ENCODE data around the gene VAMP3.

DNA sequence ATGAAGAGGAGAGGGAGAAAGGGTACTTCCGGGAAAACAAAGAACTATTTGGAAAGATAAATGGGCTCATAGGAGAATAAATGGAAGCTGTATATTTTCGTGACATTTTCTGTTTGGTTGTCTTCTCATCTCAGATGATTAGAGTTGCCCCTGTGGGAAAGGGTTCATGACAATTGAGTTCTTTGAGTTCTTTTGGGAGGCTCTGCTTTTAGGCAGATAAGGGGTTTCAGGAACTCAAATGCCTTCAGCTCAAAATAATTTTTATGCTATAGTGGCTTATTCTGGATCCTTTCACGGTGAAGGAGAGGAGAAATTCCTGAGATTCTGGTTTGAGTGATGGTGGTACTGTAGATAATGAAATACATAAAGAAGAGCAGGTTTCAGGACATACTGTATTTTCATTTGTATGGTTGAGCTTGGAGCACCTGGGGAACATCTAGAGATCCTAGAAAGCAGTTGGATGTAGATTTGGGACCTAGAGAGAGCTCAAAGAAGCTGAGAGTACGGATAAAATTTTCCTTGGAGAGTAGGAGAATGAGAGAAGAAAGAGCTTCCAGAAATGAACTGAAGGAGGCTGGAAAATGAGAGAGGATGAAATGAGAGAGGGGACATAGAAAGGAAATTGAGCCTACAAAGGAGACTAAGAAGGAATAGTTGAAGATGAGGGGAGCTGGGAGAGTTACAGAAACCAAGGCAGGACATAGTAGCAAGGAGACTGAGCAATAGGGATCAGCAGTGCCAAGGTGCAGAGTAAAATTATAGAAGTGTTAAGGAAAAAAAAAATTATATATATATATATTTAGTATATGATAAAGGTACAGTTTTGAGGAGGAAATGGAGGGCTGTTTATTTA lies 63.8 kb downstream of the CAMTA1 start:
- PRO-cap, 3 experiments = no peak in any of the 3 experiments
- RAMPAGE, long total RNA = no peak
- RRBS, 2 experiments = no CpG with 5 or more reads among the region's 4 CpGs

DNA sequence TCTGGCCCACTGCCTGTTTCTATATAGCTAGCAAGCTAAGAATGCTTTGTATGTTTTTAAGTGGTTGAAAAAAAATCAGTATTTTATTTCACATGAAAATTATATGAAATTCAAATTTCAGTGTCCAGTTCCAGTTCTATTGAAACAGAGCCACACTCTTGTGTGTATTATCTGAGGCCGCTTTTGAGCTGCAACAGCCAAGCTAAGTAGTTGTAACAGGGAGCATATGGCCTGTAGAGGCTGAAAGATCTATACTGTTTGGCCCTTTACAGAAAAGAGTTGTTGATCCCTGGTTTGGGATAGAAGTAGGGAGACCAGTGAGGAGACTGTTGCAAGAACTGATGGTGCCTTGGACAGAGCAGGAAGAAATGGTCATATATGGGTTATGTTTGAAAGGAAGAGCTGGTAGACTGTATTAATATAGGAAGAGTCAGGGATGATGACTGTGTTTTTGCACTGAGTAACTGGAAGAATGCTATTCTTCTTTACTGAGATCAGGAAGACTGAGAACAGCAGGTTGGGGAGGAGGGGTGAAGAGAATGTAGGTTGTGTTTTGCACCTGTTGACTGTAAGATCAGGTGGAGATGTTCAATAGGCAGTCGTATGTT lies 96.9 kb downstream of the CAMTA1 start:
- PRO-cap, 3 experiments = no peak in any of the 3 experiments
- RAMPAGE, long total RNA = no peak
- RRBS, 2 experiments = no CpG with 5 or more reads among the region's 2 CpGs

GRCh38 chr1:6912585-6913013 lies 127.3 kb downstream of the CAMTA1 start:
- PRO-cap, 3 experiments = no peak in any of the 3 experiments
- RAMPAGE, long total RNA = no peak
- RRBS, 2 experiments = no CpG with 5 or more reads among the region's 10 CpGs

- PRO-cap, 3 experiments = peak in 1 of 3 experiments; most common minus-strand start chr1:7388411 (in 1)
- RAMPAGE, long total RNA = no peak
- RRBS, 2 experiments = 11% methylated on average over 7 of the region's 30 CpGs; no CpG with 5 or more reads in 1 of the 2 experiments
Measured at GRCh38 chr1:7388125-7389233, 382.6 kb upstream of the VAMP3 start.

DNA sequence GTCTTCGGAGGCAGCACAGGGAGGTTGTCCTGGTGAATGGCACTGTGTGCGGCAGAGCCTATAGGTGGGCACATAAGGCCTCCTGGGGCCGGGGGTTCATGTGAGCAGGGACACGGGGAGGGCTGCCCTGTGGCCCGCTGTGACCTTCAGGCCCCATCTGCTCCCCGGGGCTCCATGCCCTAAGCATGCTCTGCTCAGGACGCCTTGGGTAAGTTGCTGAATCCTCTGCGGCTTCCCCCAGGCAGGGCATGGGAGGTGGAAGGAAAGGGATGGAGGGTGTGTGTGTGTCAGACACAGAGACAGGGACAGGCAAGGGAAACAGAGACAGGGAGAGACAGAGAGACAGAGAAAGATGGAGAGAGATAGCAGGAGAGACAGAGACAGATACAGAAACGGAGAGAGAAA lies 308.1 kb upstream of the VAMP3 start:
- PRO-cap, 3 experiments = no peak in any of the 3 experiments
- RAMPAGE, long total RNA = no peak
- RRBS, 2 experiments = 74% methylated on average over 4 of the region's 9 CpGs

GRCh38 chr1:7491039-7492224 lies 279.7 kb upstream of the VAMP3 start:
- PRO-cap, 3 experiments = no peak in any of the 3 experiments
- RAMPAGE, long total RNA = no peak
- RRBS, 2 experiments = 42 to 76% methylated on average over 3 of the region's 27 CpGs

DNA sequence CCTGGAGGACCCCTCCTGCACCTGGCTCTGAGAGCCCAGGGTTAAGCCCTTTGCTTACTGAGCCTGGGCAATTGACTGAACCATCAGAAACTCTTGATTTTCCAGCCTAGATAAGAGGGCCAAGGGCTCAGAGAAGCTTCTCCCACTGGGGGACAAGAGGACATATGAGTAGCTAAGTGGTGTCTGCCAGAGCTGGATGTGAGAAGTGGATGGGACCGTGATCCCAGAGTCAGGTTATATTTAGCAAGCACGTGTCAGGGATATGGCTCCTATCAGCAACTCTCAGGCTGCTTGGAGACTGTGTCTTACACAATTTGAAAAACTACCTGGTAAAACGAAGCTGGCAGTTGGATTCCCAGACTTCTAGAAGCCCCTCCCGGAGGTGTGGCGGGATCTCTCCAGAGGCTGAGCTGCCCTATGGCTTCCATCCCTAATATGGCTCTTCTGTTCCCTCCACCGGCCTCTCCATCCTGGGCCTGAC lies 253.2 kb upstream of the VAMP3 start:
- PRO-cap, 3 experiments = peak in 1 of 3 experiments; most common minus-strand start position 207 of the sequence (in 1)
- RAMPAGE, long total RNA = no peak
- RRBS, 2 experiments = 16 to 32% methylated on average over 3 of the region's 6 CpGs

DNA sequence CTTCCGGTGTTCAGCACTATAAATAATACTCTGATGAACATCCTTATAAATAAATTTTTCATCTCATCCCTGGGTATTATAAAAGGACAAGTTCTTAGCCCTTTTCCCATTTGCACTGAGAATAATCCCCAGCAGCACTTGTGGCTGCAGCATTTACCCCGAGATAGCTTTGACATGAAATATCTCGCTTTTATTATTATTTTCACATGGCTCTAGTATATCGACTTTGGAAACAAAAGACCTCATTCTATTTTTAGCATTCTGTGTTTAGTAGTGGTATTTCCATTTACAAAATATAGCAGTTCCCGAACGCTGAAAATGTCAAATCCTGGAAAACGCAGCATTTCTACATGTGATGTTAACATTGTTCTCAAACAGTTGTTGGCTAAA lies 227.8 kb upstream of the VAMP3 start:
- PRO-cap, 3 experiments = no peak in any of the 3 experiments
- RAMPAGE, long total RNA = no peak
- RRBS, 2 experiments = no CpG with 5 or more reads among the region's 7 CpGs

GRCh38 chr1:7679100-7679348 lies 92.1 kb upstream of the VAMP3 start:
- PRO-cap, 3 experiments = no peak in any of the 3 experiments
- RAMPAGE, long total RNA = no peak
- RRBS, 2 experiments = 57% methylated on average over 1 of the region's 3 CpGs; no CpG with 5 or more reads in 1 of the 2 experiments

GRCh38 chr1:7702393-7702752 lies 68.7 kb upstream of the VAMP3 start:
- PRO-cap, 3 experiments = no peak in any of the 3 experiments
- RAMPAGE, long total RNA = no peak
- RRBS, 2 experiments = no CpG with 5 or more reads among the region's 5 CpGs

DNA sequence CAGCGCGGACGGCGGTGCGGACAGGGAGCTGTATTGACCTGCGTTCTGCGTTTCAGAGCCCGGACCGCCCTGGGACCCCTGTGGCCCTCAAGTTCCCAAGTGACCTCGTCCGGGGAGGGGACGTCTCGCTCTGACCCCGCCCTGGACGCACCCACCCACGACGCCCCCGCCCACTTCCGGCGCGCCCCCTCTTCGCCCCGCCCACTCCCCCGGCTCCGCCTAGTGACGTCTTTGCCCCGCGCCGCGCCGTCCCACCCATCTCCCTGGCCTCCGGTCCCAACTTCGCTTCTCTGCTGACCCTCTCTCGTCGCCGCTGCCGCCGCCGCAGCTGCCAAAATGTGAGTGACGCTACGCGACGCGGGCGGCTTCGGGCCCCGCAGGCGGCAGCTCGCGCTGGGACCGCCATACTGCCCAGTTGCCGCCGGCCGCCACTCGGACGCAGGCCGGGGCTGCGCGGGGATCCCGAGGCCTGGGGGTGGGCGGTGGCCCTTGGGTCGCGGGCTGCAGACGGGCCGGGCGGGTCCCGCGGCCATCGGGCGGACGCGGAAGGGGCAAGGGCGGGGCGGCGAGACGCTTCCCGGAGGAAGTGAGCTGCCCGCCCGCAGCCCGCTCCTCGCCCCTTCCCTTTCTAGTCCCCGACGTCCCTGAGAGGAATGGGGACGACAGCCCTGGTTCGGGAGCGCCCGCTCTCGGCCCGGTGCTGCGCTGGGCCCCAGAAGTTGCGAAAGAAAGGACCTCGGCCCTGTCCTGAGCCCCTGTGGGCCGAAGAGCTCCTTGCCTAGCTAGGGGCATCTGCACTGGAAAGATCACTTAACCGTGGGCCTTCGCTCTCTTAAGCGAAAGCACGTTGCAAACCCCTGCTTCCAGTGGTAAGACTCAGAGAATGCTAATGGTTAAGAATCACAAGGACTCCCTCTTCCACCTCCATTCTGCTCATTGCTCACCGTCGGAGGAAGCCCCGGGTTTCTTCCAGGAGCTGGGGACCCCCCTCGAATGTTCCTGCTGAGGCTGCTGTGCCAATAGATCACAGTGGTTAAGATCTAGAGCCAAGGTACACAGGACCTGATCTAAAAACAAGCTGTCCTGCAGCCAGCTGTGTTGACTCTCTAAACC lies at the start of gene VAMP3:
TSS of gene VAMP3 (plus strand) at position 249 of the 1,113 bp plus-strand sequence.
- PRO-cap, 3 experiments = peak in 3 of 3 experiments; most common plus-strand start position 258 of the sequence (in 3); most common minus-strand start position 132 of the sequence (in 2)
- RAMPAGE, long total RNA = start-site peak on the plus strand centred at position 273 of the sequence, 59 bp wide, 127 and 95 reads in 2 replicates
- RRBS, 2 experiments = 1 to 2% methylated on average over 50 of the region's 101 CpGs

DNA sequence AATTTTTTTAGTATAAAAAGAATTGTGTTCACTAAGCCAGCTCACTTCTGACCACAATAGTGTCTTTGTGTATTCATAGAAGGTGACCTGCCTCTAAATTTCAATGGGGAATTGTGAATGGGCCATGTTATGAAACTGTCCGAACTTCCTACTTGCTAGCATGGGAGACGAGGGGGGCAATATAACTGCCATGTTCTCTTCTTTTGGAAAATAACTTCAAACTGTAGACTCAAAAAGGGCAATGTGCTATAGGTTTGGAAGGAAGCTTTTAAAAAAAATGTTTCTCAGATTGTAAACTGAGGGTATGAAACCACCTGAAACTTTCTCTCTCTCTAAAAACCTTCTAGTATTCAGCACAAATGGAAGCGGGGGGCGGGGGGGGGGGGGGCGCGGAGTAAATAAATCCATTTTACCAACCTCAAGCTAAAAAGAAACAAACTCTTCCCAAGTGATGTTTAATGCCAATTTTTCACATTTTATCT lies 8.1 kb downstream of the ERRFI1 start:
- PRO-cap, 3 experiments = no peak in any of the 3 experiments
- RAMPAGE, long total RNA = no peak
- RRBS, 2 experiments = no CpG with 5 or more reads among the region's 6 CpGs

- PRO-cap, 3 experiments = no peak in any of the 3 experiments
- RAMPAGE, long total RNA = no peak
- RRBS, 2 experiments = no CpG with 5 or more reads among the region's 5 CpGs
Measured at GRCh38 chr1:8024768-8025395, 1.2 kb downstream of the ERRFI1 start.

DNA sequence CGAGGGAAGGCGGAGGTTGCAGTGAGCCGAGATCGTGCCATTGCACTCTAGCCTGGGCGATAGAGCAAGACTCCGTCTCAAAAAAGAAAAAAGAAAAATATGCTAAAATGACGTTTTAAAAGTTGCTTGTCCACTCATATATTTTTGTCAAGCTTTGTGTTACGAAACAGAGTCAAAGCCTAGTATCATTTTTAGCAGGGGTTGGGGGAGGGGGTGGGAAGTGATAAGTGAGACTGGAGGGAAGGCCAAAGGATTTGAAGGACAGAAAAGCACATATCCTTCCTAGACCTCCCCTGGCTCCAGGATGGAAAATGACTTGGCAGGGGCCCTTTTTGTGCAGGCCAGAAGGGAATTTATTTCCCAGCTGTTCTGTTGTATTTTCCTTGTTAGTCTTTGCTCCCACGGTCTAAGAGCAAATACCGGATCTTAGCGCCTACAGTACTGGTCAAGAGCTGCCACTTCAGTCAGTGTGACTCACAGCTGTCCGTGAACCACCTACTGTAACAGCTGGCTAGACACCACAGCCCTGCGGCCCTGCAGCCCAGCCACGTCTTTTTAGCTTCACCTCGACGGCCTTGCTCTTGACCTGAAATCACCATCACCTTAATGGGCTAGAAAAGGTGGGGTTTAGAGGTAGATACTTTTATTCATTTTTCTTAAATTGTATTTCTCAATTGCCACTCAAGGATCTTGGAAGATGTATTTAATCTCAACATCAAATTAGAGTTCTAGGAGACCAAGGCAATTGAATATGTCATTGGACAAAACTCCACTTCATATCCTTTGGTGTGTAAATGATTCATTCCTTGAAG lies 51.0 kb upstream of the ERRFI1 start:
- PRO-cap, 3 experiments = no peak in any of the 3 experiments
- RAMPAGE, long total RNA = no peak
- RRBS, 2 experiments = no CpG with 5 or more reads among the region's 16 CpGs

- PRO-cap, 3 experiments = peak in 2 of 3 experiments; most common minus-strand start chr1:8211994 (in 2)
- RAMPAGE, long total RNA = no peak
- RRBS, 2 experiments = no CpG with 5 or more reads among the region's 31 CpGs
Measured at GRCh38 chr1:8211722-8212477, 106.0 kb upstream of the SLC45A1 start.

- PRO-cap, 3 experiments = peak in 1 of 3 experiments; most common plus-strand start chr1:8217282 (in 1); most common minus-strand start chr1:8217281 (in 1)
- RAMPAGE, long total RNA = no peak
- RRBS, 2 experiments = 4% methylated on average over 46 to 49 of the region's 87 CpGs
Measured at GRCh38 chr1:8216672-8217939, 100.8 kb upstream of the SLC45A1 start.

- PRO-cap, 3 experiments = no peak in any of the 3 experiments
- RAMPAGE, long total RNA = no peak
- RRBS, 2 experiments = no CpG with 5 or more reads among the region's 5 CpGs
Measured at GRCh38 chr1:8218654-8219126, 99.2 kb upstream of the SLC45A1 start.

- PRO-cap, 3 experiments = no peak in any of the 3 experiments
- RAMPAGE, long total RNA = no peak
- RRBS, 2 experiments = no CpG with 5 or more reads among the region's 7 CpGs
Measured at GRCh38 chr1:8281729-8282179, 36.2 kb upstream of the SLC45A1 start.

GRCh38 chr1:8293323-8293568 lies 24.7 kb upstream of the SLC45A1 start:
- PRO-cap, 3 experiments = no peak in any of the 3 experiments
- RAMPAGE, long total RNA = no peak
- RRBS, 2 experiments = no CpG with 5 or more reads among the region's 3 CpGs

DNA sequence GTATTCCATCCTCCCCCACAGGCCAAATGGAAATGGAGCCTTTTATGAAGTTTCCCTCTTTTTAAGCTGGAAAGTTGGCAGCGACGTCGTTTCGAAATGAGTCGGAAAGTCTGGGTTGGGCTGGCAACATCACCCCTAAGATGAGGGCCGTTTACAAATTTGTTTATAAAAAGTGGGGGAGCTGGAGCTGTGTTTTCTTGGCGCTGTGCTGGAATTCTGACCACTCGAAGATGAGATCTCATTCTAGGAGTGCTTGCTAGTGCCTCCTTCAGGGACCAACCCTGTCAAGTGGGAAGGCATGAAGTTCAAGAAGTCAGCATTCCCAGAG lies 23.6 kb upstream of the SLC45A1 start:
- PRO-cap, 3 experiments = no peak in any of the 3 experiments
- RAMPAGE, long total RNA = no peak
- RRBS, 2 experiments = no CpG with 5 or more reads among the region's 8 CpGs

Measured in skeletal muscle tissue (tissue), 7 donors.